HL-60 (cell line): ENCODE results near the gene PSG7.

- RRBS: 74% methylated on average over 8 of the region's 14 CpGs
These were observed 20.1 kb upstream of the POU2F2 start for GRCh38 chr19:42152250-42152859.

GRCh38 chr19:42216801-42217624 lies 464 bp downstream of the DEDD2 start:
- RRBS: 3% methylated on average over 34 of the region's 70 CpGs

DNA sequence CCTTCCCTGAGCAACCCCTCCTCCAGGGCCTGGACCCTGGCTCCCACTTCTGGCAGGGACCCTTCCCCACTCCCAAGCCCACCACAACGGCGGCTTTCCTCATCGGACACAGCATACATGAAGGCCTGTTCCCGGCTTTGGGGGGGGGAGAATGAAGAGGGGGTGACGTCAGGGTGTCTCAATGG lies 2.4 kb downstream of the ERF start:
- RRBS: no CpG with 5 or more reads among the region's 5 CpGs

- RRBS: no CpG with 5 or more reads among the region's 21 CpGs
These were observed 15.7 kb upstream of the PRR19 start for GRCh38 chr19:42285877-42287027.

DNA sequence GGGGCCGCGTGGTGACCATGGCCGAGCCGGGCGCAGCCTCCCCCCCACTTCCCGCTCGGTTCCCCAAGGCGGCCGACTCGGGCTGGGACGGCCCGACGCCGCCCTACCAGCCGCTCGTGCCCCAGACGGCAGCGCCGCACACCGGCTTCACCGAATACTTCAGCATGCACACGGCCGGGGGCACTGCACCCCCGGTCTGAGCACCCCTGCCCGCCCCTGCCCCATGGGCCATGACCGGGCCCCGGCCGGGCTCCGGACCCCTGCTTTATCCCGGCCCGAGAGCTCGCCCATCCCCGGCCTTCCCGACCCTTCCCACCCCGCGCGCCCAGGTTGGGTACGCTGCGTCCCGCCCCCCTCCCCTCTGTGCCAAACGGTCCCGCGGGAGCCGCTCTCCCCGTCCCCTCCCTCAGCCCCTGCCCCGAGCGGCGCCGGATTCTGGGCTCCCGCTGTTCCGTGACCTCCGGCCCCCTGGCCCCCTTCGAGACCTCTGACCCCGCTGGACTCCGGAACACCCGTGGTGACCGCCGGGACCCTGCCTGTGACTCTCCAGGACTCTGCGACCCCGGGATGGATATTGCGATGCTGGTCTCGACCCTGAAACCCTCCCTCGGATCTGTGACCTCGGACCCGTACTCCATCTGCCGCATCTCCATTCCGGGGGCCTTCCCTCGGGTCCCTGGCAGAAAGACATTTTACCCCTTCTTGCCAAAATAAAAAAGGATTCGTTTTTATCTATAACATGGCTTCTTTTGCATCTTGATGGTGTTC lies 924 bp upstream of the MEGF8 start:
- RRBS: 6% methylated on average over 28 of the region's 69 CpGs

GRCh38 chr19:42447854-42448442 lies 5.2 kb upstream of the CXCL17 start:
- RRBS: no CpG with 5 or more reads among the region's 9 CpGs

GRCh38 chr19:42558691-42558940 lies 30.3 kb upstream of the CEACAM1 start:
- RRBS: no CpG with 5 or more reads among the region's 5 CpGs

DNA sequence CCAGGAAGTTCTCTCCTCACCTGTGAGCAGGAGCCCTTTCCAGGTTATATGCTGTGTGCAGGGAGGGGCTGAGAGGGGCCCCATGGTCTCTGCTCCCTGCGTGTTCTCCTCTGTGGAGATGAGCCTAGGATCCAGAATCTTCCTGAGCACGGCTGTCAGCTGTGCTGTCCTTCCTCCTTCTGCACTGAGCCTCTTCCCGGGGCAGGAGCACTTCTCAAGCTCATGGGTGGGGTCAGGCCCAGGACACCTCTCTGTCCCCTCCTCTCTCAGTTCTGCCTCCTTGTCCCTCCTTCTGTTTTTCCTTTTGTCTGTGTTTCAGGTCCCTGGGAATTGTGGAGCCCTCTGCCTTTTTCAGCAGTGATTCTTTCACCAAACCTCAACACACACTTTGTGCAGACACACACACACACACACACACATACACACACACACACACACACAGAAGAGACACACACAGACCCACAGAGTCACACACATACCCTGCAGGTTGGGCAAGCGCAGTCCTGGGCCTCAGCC lies at the start of gene PSG7:
Gene PSG7 (minus strand): TSS at position 215 of the 516 bp plus-strand sequence.
- RRBS: no CpG with 5 or more reads among the region's 4 CpGs

- RRBS: 3% methylated on average over 9 of the region's 47 CpGs
These were observed 1.9 kb downstream of the LYPD3 start for GRCh38 chr19:43463421-43464045.

DNA sequence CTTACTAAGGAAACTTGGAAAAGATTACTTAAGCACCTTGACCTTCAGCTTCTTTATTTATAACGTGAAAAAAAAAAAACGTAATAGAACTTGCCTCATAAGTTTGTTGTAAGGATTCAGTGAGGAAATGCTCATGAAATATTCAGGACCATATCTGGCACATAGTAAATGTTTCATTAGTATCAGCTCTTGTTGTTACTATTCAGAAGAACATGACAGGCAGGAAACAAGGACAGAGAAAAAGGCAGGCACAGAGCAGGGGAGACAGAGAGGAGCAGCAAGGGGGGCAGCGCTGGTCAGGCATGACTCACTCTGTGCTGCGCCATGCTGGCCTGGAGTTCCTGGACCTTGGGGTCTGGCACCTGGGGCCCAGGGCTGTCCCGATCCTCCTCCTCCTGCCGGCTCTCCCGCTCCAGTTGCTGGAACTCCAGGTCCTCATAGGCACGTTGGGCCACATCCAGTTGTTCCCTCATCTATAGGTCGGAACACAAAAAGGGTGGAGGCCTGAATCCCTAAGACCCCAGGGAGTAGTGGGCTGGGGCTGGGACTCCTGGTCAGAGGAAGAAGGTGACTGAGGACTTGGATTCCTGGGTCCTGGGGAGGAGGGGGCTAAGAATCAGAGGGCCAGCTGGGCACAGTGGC lies 7.6 kb downstream of the PHLDB3 start:
- RRBS: no CpG with 5 or more reads among the region's 9 CpGs

- RRBS: no CpG with 5 or more reads among the region's 3 CpGs
These were observed 2.6 kb upstream of the ETHE1 start for GRCh38 chr19:43529724-43529923.

- RRBS: no CpG with 5 or more reads among the region's 6 CpGs
These were observed 13.6 kb downstream of the ZNF575 start for GRCh38 chr19:43546356-43547181.

DNA sequence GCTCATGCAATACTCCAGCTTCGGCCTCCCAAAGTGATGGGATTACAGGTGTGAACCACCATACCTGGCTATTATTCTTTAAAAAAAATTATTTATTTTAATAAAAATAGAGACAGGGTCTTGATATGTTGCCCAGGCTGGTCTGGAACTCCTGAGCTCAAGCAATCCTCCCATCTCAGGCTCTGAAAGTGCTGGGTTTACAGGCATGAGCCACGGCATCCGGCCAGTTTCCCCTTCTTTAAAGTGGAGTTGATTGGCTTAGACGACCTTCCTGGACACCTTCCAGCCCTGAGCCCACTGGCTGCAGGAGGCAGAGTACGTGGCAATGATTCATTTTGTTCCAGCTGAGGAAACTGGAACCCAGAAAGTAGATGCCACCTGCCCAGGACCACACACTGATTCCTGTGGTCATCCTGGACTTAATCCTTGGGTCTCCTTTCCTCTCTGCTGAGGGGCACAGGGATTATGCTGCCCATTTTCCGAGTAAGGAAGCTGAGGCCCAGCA lies 969 bp downstream of the XRCC1 start:
- RRBS: no CpG with 5 or more reads among the region's 6 CpGs

GRCh38 chr19:43650464-43650663 lies 10.7 kb upstream of the CADM4 start:
- RRBS: no CpG with 5 or more reads among the region's 1 CpG

- RRBS: no CpG with 5 or more reads among the region's 7 CpGs
These were observed 11.3 kb downstream of the PLAUR start for GRCh38 chr19:43658571-43659201.

GRCh38 chr19:43660261-43660876 lies 9.6 kb downstream of the PLAUR start:
- RRBS: no CpG with 5 or more reads among the region's 7 CpGs

DNA sequence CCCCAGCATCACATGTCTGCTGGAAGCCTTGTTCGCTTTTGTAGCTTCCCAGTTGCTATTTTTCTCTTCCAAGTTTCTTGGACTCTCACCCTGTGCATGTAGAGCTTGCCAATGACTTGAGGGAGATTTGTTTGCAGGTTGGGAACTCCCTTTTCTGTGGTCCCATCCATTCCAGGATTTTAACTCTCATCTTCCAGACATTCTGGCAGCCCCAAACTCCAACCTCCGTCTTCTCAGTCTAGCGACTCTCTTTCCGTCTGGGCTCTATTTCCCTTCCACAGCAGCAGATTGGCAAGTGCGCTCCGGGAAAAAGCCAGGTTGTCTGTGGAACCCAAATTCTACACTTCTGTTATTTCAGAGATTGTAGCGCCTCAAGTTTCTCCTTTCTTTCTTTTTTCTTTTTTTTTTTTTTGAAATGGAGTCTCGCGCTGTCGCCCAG lies 8.9 kb downstream of the PLAUR start:
- RRBS: no CpG with 5 or more reads among the region's 10 CpGs

DNA sequence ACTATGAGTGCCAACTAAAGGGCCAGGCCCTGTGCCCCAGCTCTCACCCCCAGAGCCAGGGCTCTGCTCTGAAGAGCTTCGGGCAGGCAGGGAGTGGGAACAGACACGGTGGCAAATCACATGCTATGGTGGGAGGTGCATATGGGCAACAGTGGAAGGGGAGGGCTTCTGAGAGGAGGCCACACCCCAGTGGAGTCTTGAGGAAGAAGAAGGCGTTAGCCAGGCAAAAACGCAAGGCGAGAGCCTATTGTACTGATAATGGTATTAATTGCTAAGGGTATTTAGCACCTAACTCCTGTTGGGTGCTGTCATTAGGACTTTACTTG lies 15.8 kb downstream of the SMG9 start:
- RRBS: no CpG with 5 or more reads among the region's 5 CpGs

DNA sequence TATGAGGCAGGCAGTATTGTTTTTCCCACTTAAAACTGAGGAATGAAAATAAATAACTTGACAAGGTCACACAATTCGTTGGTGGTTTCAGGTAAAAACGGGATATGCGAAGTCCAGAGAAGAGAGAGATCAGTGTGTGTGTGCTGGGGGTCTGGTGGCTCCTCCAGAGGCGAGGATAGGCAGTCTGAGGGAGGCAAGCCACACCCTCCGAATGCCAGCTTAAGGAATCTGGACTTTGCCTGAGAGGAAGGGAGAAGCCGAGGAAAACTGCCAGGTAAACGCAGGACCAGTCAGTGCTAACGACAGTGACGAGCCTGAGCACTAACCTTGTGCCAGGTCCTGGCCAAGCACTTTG lies 15.4 kb downstream of the SMG9 start:
- RRBS: no CpG with 5 or more reads among the region's 9 CpGs